ENCODE measurements around the genes TLK1 and DLX1.

- RRBS, result no CpG with 5 or more reads among the region's 3 CpGs
Measured at GRCh38 chr2:169513923-169514309, 4.4 kb downstream of the KLHL41 start.

DNA sequence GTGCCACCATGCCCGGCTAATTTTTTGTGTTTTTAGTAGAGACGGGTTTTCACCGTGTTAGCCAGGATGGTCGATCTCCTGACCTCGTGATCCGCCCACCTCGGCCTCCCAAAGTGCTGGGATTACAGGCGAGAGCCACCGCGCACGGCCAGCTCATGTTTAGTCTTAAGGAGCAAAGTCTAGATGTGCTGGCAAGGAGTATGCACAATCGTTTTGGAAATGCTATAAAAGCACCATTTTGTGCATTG lies 1.2 kb downstream of the PPIG start:
- RRBS, result no CpG with 5 or more reads among the region's 12 CpGs

DNA sequence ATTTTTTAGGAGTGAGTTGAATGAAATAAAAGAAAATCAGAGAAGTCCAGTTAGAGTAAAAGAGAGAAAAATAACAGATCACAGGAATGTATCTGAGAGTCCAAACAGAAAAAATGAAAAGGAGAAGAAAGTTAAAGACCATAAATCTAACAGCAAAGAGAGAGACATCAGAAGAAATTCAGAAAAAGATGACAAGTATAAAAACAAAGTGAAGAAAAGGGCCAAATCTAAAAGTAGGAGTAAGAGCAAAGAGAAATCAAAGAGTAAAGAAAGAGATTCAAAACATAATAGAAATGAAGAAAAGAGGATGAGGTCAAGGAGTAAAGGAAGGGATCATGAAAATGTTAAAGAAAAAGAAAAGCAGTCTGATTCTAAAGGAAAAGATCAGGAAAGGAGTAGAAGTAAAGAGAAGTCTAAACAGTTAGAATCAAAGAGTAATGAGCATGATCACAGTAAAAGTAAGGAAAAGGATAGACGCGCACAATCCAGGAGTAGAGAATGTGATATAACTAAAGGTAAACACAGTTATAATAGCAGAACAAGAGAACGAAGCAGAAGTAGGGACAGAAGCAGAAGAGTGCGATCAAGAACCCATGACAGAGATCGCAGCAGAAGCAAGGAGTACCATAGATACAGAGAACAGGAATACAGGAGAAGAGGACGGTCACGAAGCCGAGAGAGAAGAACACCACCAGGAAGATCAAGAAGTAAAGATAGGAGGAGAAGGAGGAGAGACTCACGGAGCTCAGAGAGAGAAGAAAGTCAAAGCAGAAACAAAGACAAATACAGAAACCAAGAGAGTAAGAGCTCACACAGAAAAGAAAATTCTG lies 52.5 kb downstream of the PPIG start:
- RRBS, result no CpG with 5 or more reads among the region's 9 CpGs

- RRBS, result 100% methylated on average over 1 of the region's 10 CpGs
Measured at GRCh38 chr2:169715224-169715843, 18.3 kb upstream of the KLHL23 start.

DNA sequence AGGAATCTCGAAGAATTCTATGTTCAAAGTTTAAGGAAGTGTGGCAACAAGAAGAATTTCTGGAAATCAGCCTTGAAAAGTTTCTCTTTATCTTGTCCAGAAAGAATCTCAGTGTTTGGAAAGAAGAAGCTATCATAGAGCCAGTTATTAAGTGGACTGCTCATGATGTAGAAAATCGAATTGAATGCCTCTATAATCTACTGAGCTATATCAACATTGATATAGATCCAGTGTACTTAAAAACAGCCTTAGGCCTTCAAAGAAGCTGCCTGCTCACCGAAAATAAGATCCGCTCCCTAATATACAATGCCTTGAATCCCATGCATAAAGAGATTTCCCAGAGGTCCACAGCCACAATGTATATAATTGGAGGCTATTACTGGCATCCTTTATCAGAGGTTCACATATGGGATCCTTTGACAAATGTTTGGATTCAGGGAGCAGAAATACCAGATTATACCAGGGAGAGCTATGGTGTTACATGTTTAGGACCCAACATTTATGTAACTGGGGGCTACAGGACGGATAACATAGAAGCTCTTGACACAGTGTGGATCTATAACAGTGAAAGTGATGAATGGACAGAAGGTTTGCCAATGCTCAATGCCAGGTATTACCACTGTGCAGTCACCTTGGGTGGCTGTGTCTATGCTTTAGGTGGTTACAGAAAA lies 2.0 kb downstream of the KLHL23 start:
- RRBS, result no CpG with 5 or more reads among the region's 5 CpGs

- RRBS, result no CpG with 5 or more reads among the region's 3 CpGs
Measured at GRCh38 chr2:169805453-169805812, 6.8 kb downstream of the SSB start.

DNA sequence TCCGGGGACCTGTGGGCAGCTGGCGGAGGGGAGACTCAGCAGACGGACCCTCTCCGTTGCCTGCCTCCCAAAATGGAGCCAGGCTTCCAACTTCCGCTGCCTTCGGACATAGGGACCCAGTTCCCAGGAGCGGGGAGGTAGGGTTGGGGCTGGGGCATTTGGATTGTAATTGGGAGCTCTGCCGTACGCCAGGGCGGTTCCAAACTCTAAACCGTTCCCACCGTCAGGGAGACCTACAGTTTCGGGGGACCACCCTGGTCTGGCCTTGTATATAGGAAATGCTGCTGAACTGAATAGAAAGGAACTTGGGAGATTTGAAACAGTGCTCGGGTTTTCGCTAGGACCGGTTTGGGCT lies 2.3 kb downstream of the SP5 start:
- RRBS, result no CpG with 5 or more reads among the region's 16 CpGs

- RRBS, result no CpG with 5 or more reads among the region's 17 CpGs
Measured at GRCh38 chr2:170872851-170873712, 56.0 kb upstream of the GORASP2 start.

DNA sequence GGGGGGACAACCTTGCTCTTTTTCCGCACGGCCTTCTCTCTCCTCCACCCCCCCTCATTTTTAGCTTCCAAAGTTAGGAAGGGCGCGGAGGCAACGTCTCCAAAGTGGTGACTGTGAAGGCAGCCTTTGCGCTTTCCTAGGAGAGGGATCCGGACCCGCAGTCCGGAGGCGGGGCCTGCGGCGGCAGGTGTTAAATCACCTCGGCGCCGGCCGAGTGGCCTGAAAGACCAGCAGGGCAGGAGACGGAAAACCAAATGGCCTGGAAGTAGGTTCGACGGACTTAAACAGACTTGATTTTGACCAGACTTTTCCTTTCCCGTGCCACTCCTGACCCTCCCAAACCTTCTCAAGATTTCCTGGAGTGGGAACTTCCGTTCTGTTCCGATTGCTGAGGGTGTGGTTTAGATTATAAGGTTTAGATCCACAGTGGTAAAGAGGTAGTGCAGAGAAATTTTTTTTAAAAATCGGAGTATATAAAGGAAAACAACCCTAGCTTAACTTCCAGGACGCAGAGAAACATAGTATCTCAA lies 689 bp downstream of the GORASP2 start:
- RRBS, result 2% methylated on average over 7 of the region's 24 CpGs

DNA sequence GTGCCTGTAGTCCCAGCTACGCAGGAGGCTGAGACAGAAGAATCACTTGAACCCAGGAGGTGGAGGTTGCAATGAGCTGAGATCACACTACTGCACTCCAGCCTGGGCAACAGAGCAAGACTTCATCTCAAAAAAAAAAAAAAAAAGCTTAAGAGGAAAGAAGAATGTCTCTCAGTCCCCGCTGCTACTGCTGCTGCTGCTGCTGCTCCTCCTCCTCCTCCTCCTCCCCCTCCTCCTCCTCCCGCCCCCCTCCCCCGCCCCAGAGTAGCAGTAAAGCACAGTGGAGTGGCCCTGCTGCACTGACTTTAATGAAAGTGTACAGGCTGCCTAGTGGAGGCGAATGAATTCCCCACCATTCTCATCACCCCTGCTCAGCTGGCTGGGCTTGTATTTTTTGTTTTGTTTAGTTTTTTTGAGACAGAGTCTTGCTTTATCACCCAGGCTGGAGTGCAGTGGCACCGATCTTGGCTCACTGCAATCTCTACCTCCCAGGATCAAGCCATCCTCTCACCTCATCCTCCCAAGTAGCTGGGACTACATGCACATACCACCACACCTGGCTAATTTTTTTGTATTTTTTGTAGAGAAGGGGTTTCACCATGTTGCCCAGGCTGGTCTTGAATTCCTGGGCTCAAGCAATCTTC lies 34.3 kb downstream of the GORASP2 start:
- RRBS, result no CpG with 5 or more reads among the region's 6 CpGs

DNA sequence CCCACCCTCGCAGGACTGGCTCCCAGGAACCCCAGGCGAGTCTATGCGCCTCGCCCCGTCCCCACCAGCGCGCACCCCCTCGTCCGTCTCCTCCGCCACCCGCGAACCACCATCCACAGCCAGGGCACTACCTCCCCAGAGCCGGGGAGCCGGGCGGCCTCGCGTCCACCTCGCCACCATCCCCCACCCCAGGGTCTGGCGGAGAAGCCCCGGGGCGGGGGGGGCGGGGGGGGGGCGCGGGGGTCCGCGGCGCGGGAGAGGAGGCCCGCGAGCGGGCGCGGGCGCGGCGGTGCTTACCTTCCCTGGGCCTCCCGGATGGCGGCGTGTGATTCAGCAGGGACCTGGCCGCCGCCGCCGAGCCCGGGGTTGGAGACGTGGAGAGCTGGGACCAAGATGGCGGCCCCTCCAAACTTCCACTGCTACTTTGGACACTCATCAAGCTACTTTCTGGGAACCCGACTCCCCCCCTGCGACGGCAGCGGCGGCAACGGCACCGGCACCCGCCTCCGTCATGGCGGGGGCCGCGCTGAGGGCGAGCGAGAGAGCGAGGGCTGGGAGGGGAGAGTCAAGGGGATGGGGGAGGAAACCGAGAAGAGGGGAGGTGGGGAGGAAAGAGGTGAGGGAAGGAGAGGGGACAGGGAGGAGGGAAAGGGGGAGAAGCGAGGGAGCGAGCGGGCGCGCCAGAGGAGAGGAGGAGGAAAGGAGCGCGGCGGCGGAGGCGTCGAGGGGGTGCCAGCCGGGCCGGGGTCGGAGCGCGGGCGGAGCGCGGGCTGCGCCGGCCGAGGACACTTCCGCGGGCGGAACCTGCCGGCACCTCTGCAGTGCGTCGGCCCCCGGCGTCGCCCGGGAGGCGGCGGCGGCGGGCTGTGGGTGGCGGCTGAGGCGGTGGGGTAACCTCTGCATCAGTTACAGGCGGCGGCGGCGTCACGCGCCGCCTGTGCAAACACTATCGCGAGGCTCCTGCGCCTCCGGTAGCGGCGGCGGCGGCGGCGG lies at the start of gene TLK1:
TLK1 (minus strand) TSS at position 901 of the 993 bp plus-strand sequence.
- RRBS, result 1% methylated on average over 15 of the region's 117 CpGs

GRCh38 chr2:171181794-171182098 lies 21.1 kb upstream of the TLK1 start:
- RRBS, result no CpG with 5 or more reads among the region's 5 CpGs

DNA sequence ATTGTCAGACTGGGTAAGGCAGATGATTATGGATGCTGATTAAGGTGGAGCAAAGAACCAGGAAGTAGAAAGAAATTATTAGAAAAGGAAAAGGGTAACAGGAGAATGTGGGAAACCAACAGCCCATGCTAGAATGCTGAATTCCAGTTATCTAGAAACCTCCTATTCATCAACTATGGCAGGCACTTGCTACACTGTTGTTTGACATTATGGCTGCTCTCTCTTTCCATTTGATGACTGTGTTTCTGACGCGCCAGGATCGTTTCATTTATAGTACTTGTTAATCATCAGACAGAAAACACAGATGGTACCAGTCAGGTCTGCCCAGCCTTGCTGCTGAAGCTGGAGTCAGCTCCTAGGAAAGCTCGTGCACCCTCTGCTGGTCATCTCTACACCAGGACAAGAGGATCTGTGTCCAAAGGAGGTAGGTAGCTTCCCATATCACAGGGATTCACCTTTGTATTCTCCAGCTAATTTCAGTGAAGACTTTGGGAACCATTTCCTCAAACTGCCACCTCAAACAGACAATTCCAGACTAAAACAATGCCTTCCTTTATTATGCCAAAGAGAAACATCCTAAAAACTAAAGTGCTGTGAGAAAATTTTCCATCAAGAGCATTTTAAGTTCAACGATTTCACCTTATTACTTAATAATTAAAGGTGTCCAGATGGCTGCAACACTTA lies 17.8 kb downstream of the METTL8 start:
- RRBS, result no CpG with 5 or more reads among the region's 5 CpGs

DNA sequence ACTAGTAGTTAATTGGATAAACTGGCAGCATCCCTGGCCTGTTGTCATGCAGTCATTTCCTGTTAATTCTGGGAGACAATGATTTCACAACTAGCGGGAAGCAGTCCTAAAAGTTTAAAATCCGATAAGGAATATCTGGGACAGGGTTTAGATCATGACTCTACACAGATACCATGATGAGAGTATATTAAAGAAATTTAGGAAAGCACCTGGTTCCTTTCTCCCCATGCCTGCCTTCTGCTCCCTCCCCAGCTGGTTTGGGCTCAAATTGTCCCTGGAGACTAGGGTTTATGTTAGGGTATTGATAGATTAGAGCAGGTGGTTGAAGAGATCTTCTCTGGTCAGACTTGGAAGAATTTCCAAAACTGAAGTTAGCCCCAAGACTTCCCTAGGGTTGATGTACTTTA lies 32.9 kb downstream of the CYBRD1 start:
- RRBS, result no CpG with 5 or more reads among the region's 2 CpGs

- RRBS, result no CpG with 5 or more reads among the region's 58 CpGs
Measured at GRCh38 chr2:172085190-172086039, at the start of gene DLX1. Gene DLX1 (plus strand): TSS chr2:172085507.

DNA sequence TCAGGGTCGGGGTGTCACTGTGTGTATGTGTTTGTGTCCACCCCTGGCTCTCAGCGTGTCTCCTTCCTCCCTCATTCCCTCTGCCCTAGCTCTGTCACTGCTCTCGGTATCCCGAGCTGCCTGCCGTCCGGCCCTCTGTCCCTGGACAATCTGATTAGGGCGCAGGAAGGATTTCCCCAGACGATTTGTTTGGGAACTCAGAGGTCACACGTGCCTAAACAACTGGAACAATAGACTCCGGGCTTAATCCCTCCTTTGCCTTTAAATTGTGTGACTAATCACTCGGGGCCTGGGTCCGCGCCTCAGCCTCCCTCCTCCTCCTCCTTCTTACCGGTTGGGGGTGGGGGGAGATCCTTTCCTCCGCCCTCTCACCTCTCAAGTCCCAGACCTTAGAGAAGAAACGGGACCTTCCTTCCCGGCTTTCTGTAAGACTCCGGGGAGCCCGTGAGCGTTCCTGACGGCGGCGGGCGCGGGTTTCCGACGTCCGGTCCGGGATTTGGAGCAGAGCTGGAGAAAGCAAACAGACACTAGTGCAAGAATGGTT lies 1.7 kb downstream of the DLX1 start:
- RRBS, result 47% methylated on average over 17 of the region's 29 CpGs

DNA sequence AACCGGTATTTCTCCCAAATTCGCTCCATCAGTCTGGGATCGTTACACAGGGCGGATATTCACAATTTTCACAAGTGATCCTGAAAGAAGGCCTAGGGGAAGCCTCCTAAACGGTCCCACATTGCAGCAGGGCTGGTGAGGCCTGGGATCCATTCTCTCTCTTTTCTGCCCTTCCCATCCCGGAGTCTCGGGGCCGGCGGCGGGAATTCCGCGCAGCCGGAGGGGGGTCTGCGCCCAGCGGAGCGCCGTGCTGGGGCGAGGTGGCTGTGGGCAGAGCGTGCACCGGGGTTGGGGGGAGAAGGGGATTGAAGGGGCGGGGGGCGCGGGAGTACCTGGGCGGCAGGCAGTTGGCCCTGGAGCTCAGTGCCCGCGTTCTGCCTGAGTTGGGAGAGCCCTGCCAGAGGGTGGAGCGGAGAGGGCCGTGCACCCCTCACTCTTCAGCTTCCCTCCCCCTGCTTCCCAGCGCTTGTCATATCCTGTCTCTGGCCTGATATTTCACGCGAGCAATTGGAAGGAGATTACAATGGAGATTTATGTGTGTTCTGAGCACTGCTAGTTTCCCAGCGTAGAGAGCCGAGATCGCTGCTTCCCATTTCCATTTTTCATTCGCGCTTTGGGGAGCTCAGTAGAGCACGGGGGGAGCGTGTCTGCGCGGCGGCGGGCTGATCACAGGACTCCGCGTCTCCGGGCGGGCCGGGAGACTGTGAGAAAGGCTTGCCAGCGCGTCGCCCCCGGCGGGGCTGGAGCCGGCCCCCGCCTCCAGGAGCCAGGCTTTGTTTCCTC lies 6.2 kb downstream of the DLX2 start:
- RRBS, result 2% methylated on average over 8 of the region's 54 CpGs

GRCh38 chr2:172172352-172172921 lies 69.7 kb upstream of the DLX2 start:
- RRBS, result 2% methylated on average over 31 of the region's 48 CpGs

DNA sequence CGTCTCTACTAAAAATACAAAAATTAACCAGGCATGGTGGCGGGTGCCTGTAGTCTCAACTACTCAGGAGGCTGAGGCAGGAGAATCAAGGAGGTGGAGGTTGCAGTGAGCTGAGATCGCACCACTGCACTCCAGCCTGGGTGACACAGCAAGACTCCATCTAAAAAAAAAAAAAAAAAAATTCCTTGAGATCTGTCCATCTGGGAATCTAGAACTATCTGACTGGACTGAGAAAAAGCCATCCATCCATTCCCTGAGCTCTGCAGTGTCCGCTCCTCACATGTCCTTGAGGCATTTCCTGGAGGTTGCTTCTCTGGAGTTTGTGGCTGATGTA lies 102.1 kb upstream of the ITGA6 start:
- RRBS, result no CpG with 5 or more reads among the region's 4 CpGs

DNA sequence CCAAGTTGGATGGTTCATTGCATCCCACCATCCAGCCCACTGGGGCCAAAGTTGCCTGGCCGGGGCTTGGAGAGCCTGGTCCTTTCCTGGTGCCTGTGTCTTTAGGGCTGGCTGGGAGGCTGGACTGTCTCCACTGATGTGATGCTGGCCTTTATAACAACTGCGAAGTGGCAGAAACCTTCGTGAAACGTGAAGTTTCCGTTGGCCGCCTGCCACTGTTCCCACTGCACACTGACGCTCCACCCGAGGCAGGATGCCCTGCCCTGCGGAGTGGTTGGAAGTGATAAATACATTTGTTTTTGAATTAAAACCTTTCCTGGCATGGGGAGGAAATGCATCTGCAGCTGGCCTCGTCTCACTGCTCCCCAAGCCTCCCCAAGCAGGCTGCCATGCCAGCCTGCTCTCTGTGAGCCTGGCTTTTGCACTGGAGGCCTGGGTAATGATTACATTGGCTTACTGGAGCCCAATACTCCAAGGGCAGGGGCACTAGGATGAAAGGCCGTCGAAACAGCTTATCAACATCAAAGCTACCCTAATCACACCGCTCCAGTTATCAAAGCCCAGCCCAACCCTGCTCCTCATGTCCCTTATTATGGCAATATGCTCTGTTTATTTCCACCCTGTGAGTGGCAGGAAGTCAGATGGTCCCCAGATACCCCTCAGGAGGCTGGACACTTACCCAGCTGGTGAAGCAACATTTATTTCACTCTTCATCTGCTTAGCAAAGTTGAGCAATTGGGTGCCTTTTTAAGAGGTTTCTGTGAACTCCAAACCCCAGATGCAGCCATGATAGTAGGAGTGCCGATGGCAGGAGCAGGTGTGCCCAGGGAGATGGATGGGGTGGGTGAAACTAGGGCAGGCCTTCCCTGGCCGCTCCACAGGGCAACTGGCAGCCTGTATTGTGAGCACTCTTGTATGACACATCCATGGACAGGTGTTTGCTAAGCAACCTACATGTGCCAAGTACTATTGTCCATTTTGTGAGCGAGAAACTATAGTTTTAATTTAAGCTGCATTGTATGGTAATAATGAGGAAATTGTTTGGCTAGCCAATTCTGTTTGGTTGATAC lies 97.4 kb upstream of the ITGA6 start:
- RRBS, result no CpG with 5 or more reads among the region's 16 CpGs